Bronchial epithelial cell (primary cell): ENCODE measurements around the genes NPIPA3, NPIPA2 and CEP20.

DNA sequence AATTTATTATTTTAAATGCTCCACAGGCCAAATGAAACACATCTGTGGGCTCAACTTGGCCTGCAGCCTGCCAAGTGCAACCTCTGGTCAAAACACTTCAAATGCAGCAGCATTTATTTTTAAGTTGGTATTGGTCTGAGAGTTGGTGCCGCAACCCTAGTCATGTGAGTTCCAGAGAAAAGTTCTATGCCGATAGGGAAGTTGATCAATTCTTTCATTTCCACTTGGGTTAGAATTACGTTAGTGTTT is 220.9 kb downstream of the MRTFB start:
- RRBS, 2 experiments, result no CpG with 5 or more reads among the region's 3 CpGs

DNA sequence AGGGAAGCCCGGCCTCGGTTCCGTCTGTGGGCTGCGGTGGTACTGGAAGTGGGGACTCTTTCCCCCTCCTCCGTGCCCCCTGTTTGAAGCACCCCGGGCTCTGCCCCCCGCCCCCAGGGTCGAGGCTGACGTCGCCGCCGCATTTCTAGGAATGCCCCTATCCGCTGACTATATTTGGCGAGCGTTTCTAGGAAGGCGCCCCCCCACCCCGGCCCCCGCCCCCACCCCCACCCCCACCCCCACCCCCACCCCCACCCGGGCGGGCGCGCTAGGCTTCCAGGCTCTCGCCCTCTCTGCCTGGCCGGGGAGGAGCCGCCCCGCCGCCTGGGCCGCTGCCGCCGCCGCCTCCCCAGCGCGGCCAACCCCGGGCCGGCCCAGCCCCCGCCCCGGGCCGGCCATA is 230.7 kb downstream of the MRTFB start:
- RRBS, 2 experiments, result 2% methylated on average over 22 of the region's 38 CpGs

GRCh38 chr16:14703083-14703590 is at the start of gene NPIPA3:
NPIPA3 (plus strand) TSS chr16:14703411.
- RRBS, 2 experiments, result no CpG with 5 or more reads among the region's 48 CpGs

GRCh38 chr16:14742283-14742587 is at the start of gene NPIPA2:
NPIPA2 (plus strand) TSS chr16:14742533.
- RRBS, 2 experiments, result no CpG with 5 or more reads among the region's 29 CpGs

GRCh38 chr16:14876266-14876822 is 42.8 kb downstream of the NOMO1 start:
- RRBS, 2 experiments, result no CpG with 5 or more reads among the region's 11 CpGs

GRCh38 chr16:14895476-14895988 is 41.7 kb upstream of the NPIPA1 start:
- RRBS, 2 experiments, result no CpG with 5 or more reads among the region's 15 CpGs

DNA sequence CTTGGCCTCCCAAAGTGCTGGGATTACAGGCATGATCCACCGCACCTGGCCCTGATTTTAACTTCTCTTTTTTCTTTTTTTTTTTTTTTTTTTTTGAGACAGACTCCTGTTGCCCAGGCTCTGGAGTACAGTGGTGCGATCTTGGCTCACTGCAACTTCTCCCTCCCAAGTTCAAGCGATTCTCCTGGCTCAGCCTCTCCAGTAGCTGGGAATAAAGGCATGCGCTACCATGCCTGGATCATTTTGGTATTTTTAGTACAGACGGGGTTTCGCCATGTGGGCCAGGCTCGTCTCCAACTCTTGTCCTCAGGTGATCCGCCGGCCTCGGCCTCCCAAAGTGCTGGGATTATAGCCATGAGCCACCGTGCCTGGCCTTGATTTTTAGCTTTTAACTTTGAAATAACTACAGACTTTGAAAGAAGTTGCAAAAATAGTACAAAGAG is 18.2 kb downstream of the NPIPA1 start:
- RRBS, 2 experiments, result no CpG with 5 or more reads among the region's 11 CpGs

DNA sequence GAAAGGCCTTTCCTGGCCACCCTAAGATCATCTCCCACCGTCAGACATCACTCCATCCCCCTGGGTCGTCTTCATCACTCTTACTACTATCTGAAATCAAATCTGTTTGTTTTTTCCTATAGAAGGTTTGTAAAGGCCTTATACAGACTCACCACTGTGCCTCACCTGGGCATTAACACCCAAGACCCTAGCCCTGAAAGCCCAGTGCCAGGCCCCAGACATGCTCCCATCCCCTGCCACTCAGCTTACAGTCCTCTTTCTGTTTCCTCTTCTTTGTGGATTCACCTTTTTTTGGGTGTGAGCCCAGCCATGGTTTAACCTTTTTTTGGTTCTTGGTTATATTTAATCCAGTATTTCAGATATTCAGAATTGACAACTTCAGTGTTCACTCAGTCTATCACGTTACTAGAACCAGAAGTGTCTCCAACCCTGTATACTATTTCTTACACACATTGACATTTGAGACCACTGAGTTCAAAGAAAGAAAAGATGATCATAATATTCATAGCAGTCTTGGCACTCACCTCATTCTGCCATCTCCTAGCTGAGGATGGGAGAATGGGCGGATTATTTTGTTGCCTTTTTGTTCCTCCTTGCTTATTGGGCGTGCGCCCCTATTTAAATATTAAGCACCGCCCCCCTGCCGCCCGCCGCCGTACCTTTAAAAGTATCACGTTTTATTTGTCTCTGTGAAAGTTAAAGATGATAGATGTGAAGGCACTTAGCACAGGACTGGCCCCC is 30.9 kb downstream of the NTAN1 start:
- RRBS, 2 experiments, result no CpG with 5 or more reads among the region's 12 CpGs

GRCh38 chr16:15057787-15058167 is 1.9 kb upstream of the NTAN1 start:
- RRBS, 2 experiments, result no CpG with 5 or more reads among the region's 4 CpGs

- RRBS, 2 experiments, result no CpG with 5 or more reads among the region's 12 CpGs
These were observed 33.2 kb upstream of the RRN3 start for GRCh38 chr16:15127290-15127587.

- RRBS, 2 experiments, result 29 to 49% methylated on average over 9 of the region's 30 CpGs
These were observed 47.0 kb upstream of the RRN3 start for GRCh38 chr16:15140865-15141579.

DNA sequence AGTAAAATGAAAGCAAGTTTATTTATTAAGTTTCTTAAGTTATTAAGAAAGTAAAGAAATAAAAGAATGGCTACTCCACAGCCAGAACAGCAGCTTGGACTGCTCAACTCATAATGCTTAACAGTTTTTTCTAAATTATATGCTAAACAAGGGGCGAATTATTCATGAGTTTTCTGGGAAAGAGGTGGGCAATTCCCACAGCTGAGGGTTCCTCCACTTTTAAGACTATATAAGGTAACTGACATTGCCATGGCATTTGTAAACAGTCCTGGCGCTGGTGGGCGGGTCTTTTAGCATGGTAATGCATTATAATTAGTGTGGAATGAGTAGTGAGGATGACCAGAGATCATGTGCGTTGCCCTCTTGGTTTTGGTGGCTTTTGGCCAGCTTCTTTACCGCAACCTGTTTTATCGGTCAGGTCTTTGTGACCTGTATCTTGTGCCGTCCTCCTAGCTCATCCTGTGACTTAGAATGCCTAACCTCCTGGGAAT is 53.2 kb downstream of the BMERB1 start:
- RRBS, 2 experiments, result no CpG with 5 or more reads among the region's 7 CpGs

DNA sequence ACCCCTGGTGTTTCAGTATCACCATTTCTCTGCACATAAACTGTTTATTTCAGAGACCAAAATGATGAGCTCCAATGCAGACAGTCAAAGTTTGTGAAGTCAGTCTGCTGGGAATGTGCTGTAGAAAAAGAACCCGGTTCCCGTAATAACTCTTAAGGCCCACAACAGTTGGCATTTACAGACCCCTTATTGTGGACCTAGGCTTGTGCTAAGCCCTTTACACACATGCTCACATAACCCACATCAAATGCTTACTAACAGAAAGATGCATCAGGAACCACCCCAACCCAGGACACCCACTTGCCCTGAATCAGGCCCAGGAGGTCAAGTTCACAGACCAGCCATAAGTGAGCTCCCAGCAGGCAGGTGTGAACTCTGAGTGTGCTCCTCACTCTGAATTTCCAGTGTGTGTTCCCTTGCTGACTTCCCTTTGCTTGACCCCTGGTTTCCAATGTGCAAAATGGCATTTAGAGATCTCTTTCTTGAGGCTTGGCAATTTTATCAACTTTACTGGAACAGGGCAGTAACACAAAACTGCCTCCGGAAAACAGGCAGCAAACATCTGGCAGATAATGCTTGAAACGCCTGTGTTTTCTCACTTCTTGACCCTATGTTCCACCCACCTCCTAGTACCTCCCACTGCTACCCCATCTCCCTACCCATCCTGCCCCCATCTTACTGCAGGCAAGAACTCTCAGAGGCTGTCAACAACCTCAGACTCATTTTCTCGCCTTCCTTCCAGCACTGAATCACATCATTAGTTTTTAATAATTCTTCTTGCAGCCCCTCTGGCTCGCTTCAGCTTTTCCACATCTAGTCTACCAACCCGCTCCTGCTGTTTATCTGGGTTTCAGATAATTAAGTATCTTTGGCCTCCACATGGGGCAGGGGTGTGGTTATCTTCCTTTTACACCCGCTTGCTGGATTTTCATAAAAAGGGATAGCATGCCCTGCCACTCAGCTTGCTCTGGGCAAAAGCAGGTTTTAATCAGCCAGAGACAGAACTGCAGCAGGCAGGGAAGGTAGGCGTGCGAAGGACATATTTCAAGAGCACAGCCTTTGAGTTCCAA is 87.2 kb downstream of the BMERB1 start:
- RRBS, 2 experiments, result no CpG with 5 or more reads among the region's 10 CpGs

GRCh38 chr16:15604914-15605458 is 38.0 kb downstream of the MARF1 start:
- RRBS, 2 experiments, result no CpG with 5 or more reads among the region's 8 CpGs

- RRBS, 2 experiments, result no CpG with 5 or more reads among the region's 20 CpGs
These were observed 67.1 kb downstream of the NDE1 start for GRCh38 chr16:15717113-15717486.

DNA sequence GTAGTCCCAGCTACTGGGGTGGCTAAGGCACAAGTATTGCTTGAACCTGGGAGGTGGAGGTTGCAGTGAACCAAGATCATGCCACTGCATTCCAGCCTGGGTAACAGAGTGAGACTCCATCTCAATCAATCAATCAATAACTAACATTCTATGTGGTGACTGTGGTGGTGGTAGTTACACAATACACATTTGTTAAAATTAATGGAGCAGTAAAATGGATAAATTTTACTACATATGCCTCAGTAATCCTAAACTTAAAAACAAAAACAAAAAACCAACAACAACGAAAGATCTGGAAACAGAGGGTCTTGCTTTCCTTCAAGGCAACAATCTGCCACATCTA is 78.0 kb downstream of the NDE1 start:
- RRBS, 2 experiments, result no CpG with 5 or more reads among the region's 1 CpG

GRCh38 chr16:15822887-15823796 is 33.7 kb downstream of the MYH11 start:
- RRBS, 2 experiments, result no CpG with 5 or more reads among the region's 25 CpGs

DNA sequence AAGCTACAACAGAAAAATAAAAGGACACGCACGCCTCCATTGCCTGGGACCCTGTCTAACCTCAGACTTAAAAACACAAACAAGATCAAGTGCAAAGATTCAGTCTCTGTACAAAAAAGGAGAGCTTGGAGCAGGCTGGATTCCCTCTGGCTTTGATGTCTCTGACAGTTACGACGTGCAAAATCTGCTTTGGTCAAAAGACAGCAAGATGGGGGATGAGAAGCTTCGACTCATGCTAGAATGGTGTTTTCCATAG is 9.3 kb downstream of the MYH11 start:
- RRBS, 2 experiments, result no CpG with 5 or more reads among the region's 5 CpGs

DNA sequence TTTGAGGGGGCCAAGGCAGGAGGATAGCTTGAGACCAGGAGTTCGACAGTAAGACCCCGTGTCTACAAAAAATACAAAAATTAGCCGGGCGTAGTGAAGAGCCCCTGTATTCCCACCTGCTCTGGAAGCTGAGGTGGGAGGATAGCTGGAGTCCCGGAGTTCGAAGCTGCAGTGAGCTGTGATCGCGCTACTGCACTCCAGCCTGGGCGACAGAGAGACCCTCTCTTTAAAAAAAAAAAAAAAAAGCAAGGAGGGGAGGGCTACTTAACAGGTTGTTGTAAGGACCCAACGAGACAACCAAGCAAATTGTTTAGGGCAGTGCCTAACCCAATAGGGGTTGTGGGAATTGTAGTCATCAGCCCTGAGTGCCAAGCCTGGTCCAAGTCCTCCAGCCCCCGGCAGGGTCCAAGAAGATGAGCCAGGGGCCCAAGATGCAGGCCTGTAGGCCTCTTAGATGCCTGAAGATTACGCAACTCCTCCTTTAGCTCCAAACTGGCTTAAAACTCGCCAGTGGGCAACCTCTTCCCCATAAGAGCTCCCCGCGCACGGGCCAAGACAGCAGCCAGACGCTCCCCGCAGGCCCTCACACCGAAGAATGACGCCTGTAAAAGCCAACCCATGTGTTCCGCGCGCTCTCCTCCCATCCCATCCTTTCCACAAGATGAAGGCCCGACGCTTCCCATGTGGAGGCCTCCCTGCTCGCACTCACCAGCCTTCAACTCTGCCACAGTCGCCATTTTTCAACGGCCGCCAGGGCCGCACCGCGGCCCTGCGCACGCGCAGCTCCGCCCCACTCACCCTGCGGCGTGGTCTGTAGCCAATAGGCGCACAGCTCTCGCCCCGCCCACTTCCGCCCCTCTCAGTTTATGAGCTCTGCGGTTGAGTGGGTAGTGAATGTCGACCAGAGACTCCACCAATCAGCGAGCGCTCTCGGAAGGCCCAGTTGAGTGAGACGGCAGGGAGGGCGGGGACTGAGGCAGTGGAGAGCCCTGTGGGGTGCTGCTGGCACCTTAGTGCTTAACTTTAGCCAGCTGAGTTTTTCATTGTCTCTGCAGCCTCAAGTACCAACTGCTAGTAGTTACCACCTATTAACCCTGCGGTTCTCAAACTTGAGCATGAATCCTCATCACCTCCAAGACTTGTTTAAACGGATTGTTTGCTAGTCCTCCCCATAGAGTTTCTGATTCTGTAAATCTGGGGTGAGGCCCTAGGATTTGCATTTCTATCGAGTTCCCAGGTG is at the start of gene CEP20:
CEP20 (minus strand) TSS at position 755 of the 1,240 bp plus-strand sequence.
- RRBS, 2 experiments, result 5 to 6% methylated on average over 2 of the region's 52 CpGs

DNA sequence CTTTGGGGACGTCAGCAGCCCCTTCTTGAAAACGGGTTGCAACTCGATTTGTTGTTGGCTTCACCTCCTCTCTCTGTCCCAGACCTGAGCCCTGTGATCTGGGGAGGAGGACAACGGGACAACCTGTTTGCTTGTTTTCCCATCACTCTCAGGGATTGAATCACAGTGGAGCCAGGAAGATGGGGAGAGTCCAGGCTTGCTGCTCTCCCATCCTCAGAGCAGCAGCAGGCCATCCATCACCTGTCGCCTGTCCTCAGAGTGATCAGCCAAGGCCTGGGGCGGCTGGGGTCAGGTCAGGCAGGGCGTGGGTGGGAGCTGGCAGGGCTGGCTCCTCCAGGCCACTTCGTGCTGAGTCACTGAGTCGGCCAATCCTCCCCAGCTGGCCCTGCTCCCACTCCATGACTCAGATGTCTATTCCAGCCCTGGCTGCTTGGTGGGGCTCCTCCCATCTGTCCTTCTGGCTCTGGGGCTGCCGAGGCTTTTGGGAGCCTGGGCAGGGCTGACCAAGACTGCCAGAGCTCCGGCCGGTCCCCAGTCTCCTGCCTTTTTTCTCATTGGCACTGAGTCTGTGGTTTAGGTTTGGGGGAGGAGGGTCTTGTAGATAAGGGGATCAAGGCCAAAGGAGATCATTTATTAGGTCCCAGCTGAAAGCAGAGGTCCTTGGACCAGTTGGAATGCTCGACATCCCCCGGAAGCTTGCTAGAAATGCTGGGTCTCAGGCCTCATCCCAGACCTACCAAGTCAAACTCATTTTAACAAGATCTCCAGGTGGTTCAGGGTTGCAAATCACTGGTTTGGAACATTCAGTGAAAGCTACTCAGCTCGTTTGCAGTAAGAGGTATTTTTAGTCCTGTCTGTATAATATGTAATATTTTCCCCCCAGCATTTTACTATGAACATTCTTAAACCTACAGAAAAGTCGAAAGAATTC is 72.7 kb downstream of the ABCC1 start:
- RRBS, 2 experiments, result no CpG with 5 or more reads among the region's 16 CpGs